ENCODE data around the gene FAR2.

DNA sequence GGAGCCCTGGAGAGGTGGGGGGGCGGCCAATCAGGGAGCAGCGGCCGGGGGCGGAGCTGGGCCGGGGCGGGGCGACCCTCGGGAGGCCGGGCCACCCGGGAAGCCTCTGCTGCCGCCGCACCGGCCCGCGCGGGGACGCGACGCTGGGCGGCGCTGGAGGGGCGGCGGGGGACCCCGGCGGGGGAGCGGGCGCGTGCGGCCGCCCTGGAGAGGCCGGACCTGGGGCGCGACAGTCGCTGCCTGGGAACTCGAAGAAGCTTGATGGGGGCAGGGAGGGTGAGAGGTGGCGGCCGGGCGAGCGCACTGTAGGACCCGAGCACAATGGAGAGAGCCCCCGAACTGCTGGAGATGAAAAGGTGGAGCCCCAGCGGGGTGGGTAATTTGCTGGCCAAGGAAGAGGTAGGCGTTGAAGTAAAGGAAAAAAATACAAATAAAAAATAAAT is 301 bp upstream of the ITPR2 start:
- PRO-cap: bidirectional peak, plus-strand start at position 111 of the sequence, minus-strand start outside the sequence

GRCh38 chr12:26846509-26846860 is 13.5 kb upstream of the ITPR2 start:
- PRO-cap: no peak

DNA sequence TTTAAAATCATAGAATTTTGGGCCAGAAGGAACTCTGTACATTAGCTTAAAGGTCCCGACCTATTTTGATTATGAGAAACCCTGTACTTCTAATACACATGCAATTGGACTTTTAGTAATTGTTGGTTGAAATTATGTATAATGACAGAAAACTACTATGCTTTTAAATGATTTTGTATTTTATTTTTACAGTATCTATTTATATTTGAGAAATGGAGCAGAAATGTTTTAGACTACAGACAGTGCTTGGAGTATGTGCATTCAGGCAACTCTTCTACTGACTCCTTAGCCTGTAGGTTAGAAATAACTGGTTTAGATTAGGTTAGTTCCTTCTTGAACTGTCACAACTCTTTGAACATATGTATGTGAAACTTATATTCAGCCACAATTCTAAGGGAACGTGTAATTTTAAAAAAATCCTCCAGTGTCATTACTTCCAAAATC is 1.6 kb downstream of the FGFR1OP2 start:
- PRO-cap: no peak

DNA sequence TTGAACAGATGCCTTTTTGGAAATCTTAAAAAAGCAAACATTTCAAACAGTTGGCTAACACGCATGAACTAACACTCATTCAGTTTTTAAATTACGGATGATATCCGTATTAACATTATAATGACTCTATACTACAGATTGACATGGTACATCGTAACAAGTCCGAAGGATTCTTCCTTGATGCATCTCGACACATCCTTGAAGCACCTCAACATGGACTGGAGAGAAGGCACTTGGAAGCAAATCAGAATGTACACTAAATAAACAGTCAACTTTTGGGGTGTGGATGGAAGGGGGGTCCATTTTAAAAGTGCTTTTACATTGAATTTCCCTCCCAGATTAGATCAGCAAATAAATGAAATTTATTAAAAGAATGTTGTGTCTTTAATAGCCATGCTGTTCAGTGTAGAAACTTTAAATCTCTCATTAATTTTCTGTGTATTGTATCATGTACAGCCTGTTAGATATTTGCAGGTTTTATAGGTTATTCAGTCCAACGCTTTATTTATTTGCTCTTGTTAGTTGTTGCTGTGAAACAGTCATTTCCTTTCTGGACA is 22.2 kb downstream of the FGFR1OP2 start:
- PRO-cap: no peak

DNA sequence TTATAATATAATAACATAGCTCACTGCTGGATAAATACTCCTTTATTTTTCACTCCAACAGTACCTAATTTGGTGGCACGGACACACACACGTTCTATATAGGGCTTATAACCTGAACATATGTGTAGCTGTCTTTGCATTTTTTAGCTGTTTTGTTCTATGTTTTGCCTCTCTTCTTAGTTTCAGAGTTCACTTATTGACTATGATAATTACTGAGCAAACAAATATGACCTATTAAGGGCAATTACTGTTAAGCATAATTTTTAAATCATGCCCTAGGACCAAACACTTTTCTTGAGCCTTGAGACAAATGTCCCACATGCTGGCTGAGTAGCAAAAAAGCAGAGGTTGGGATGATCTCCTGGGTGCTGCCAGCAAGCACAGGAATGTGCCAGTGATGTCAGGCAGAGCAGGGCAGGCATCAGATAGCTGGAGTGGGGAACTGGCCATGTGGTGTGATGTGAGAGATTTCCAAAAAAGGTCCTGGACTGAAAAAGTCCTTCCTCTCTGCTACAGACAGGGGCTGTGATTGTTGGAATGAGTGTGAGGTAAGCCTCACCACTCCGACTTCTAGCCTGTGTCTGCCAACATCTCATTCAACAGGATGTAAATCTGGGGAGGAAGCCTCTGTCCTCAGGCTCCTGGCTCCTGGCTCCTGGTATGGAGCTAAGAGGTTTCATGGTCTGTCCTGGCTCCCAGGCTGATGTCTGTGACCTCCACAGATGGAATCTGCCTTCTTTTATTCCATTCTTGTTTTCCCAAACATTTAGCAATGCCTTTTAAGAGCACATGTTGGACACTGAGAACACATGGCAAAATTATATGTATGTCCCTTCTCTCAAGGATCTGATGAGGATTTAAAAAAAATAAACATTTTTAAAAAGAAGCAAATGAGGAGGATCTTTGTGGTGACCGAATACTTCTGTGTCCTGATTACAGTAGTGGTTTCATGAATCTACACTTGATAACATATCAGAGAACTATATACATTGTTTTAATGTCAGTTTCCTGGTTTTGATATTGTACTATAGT is 50.2 kb upstream of the STK38L start:
- PRO-cap: no peak

GRCh38 chr12:27332399-27332619 is 327 bp upstream of the BMAL2 start:
- PRO-cap: no peak

GRCh38 chr12:27335027-27335903 is 2.6 kb downstream of the BMAL2 start:
- PRO-cap: no peak

DNA sequence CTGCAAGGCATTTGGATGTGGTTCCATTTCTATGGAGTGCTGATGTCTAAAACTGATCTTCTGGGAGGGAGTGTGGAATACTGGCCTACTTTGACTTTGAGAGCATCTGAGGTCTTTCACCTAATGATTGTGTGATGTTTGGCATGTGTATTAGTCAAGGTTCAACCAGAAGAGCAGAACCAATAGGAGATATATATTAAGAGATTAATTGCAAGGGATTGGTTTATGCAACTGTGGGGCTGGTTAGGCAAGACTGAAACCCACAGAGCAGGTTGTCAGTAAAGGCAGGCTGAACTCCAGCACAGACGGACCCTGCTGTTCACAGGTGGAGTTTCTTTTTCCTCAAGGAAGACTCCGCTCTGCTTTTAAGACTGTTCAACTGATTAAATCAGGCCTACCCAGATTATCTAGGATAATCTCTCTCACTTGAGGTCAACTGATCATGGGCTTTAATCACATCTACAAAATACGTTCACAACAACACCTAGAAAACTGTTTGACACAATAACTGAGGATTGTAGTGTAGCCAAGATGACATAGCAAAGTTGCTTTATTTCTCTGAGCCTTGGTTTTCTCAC is 11.7 kb downstream of the BMAL2 start:
- PRO-cap: no peak

DNA sequence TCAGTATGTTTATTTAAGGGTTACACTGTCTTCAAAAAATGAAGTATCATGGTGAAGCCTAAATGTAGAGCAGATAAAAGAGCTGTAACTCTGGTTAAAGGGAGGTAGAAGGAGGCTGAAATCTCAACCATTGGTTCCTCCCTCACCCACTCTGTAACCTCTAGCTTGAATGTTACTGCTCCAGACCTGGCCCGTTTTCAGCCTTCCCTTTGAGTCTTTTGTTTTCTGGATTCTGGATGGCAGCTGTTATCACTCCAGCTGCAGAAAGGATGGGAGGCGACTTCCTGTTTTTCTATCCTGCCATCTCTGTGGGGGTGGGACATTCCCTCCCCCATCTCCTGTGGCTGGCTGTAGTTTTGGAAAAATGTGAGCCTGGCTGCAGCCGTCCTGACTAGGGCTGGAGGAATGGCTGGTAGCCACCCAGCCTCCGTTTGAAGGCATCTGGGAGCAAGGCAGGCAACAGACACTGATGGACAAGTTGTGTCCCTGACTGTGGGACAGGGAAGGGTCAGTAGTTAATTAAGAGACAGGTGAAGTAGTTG is 3.0 kb upstream of the PPFIBP1 start:
- PRO-cap: no peak

- PRO-cap: no peak
These were observed 30.7 kb downstream of the PPFIBP1 start for GRCh38 chr12:27554444-27555364.

DNA sequence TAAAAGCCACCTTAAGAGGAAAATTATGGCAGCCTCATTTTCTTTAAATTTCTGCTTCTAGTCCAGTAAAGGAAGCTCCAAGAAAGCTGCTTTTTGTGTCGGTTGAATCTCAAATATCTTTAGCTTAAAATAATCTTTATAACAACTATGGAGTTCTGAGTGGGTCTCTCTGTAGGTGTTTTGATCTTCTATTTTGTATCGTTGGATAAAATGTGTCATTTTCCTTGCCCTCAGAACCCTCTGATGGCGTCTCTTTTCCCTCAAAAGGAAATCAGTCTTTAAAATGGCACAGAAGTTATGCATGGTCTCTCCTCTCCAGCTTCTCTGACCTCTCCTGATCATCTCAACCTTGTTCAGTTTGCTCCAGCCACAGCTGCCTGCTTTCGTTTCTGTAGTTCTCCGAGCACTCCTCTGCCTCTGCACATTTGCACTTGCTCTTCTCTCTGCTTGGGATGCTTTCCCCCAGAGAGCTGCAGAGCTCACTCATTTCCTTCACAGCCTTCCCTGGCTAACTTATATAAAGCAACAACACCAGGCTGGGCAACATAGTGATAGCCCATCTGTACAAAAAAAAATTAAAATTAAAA is 37.4 kb downstream of the PPFIBP1 start:
- PRO-cap: no peak

DNA sequence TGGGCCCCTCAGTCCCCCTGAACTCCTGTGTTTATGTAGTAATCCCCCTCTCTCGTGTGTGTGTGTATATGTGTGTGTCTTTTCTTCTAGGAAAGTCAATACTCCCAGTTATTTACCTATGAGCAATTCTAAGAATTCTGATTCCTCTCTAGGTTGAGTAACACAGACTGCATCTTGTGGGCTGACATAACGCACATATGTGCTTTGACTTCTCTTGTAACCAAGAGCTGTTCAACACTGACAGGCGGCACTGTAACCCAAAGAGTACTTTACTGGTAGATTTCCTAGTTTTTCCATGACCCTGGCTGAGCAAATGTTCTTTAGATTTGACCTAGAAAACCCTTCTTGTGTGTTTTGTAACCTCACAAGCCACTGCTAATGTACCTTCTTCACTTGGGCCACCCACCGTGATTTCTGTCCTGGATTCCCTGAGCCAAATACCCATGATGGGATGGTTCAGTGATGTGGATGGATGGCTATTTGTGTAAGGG is 15.0 kb upstream of the MANSC4 start:
- PRO-cap: no peak

- PRO-cap: no peak
These were observed 22.3 kb upstream of the MANSC4 start for GRCh38 chr12:27802315-27802851.

DNA sequence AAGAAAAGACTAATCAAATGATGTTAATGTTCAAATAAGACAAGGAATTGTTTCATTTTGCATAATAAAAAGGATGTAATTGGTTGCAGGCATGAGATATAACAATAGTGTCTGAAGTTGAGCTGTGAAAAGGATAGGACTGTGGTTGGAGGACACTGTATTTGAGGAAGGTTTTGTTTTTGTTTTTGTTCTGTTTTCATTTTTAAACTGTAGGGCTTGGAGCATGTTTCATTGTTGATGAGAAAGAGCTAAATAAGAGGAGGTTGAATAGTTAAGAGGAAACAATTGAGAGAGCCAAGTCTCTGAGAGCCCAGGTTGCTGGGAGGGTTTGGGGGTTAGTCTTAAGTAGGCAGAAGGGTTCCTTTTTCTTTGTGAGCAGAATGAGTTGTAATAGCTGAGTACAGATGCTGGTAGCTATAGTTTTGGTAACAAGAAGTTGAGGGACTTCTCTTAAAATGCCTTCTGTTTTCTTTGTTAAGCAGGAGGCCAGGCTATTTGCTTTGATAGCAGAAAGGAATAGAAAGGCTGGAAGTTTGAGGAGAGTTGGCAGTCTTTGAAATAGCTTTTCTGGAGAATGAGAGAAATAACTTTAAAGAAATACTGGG is 58.4 kb downstream of the CCDC91 start:
- PRO-cap: no peak

DNA sequence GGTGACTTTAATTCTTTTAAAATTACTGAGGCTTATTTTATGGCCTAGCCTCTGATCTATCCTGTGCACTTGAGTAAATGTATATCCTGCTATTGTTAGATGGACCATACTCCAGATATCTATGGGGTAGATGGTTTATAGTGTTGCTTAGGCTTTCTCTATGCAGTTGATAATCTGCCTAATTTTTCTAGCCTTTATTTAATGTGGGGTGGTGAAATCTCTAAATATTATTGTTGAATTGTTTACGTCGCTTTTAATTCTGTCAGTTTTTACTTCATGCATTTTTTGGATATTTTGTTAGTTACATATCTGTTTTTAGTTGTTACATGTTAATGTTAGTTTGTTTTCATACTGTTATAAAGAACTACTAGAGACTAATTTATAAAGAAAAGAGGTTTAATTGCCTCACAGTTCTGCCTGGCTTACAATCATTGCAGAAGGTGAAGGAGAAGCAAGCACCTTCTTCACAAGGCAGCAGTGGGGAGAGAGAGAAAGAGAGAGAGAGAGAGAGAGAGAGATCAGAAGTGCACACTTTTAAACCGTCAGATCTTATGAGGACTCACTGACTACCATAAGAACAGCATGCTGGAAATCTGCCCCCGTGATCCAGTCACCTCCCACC is 178.2 kb downstream of the CCDC91 start:
- PRO-cap: no peak

- PRO-cap: no peak
These were observed 396.9 kb downstream of the CCDC91 start for GRCh38 chr12:28587160-28587540.

- PRO-cap: no peak
These were observed 107.3 kb upstream of the FAR2 start for GRCh38 chr12:29041873-29042149.

GRCh38 chr12:29148347-29149409 is at the start of gene FAR2:
TSS of gene FAR2 (plus strand) at chr12:29149278.
- PRO-cap: no peak

DNA sequence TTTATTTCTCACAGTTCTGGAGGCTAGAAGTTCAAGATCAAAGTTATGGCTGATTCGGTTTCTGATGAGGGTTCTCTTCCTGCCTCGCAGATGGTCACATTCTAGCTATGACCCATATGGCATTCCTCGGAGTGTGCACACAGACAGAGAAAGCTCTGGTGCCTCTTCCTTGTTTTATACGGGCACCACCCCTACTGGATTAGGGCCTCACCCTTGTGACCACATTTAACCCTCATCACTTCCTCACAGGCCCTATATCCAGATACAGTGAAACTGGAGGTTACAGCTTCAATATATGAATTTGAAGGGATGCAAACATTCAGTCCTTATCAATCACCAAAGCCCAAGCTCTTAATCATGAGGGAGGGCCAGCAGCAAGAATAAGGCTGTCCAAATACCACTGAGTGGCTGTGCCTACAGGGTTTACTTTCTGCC is 77.1 kb upstream of the OVCH1 start:
- PRO-cap: no peak

- PRO-cap: no peak
These were observed 142.5 kb upstream of the OVCH1 start for GRCh38 chr12:29640008-29640432.

All from mesothelial cell of epicardium (in vitro differentiated cells).